ENCODE measurements around the gene INTS2.

DNA sequence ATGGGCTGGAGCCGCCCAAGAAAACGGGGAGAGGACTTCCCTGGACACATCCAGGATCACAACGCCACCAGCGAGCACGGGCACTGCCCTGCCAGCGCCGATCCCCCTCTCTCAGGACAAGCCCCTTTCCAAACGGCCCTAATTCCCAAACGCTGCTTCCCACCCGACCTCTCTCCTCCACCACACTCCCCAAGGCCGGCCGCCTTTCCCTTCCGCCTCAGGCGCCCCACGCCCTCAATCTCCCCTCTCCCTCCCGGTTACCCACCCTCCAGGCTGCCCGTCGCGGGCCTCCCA is 428 bp downstream of the USP32 start:
- PRO-cap = unidirectional peak, minus-strand start at position 242 of the sequence

- PRO-cap = no peak
Observed at GRCh38 chr17:60506311-60506762, 19.7 kb downstream of the APPBP2 start.

GRCh38 chr17:60599866-60600127 is 196 bp upstream of the PPM1D start:
- PRO-cap = bidirectional peak, plus-strand start at chr17:60600242, minus-strand start at chr17:60600009

- PRO-cap = no peak
Observed at GRCh38 chr17:60625835-60626034, 25.7 kb downstream of the PPM1D start.

- PRO-cap = no peak
Observed at GRCh38 chr17:60747408-60747983, 69.8 kb downstream of the BCAS3 start.

DNA sequence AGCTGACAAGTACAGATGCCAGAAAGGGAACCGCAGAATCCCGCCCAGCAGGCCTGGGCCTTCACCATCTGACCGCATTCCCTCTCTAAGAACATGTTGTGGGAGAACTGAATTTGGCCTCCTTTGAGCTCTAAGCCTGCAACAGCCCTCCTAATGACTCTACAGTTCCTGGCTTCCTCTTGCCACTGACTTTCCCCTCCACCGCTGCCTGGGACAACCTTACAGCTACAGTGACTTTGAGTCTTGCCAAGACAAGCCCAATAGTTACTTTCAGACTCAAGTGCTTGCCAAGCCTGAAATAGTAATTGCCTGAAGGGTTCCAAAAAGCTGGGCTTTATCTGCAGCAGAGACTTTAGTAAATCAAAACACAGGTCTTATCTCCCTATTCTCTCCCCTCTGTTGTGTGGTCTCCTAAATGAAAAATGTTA is 85.3 kb upstream of the TBX2 start:
- PRO-cap = no peak

DNA sequence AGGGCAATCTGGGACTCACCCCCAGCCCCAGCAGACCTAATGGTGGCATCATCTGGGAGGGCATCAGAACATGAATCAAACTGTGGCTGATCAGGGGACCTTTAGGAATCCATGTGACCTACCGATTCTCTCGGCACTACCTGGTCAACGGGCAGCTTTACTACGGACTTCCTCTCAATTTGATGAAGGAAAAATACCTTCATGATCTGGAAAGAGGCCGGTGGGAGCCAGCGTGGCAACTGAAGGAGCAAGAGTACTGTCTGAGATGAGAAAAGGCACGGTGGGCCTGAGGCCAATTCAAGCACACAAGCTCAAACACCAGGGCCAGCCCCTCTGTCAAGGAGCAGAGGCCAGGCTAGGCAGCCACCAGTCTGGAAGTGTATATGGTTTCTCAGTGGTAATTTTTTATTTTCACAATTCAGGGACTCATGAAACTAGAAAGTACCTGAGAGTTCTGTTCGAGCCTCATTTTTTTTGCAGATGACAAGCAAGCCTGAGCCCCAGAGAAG is 5.1 kb upstream of the TBX2 start:
- PRO-cap = no peak

DNA sequence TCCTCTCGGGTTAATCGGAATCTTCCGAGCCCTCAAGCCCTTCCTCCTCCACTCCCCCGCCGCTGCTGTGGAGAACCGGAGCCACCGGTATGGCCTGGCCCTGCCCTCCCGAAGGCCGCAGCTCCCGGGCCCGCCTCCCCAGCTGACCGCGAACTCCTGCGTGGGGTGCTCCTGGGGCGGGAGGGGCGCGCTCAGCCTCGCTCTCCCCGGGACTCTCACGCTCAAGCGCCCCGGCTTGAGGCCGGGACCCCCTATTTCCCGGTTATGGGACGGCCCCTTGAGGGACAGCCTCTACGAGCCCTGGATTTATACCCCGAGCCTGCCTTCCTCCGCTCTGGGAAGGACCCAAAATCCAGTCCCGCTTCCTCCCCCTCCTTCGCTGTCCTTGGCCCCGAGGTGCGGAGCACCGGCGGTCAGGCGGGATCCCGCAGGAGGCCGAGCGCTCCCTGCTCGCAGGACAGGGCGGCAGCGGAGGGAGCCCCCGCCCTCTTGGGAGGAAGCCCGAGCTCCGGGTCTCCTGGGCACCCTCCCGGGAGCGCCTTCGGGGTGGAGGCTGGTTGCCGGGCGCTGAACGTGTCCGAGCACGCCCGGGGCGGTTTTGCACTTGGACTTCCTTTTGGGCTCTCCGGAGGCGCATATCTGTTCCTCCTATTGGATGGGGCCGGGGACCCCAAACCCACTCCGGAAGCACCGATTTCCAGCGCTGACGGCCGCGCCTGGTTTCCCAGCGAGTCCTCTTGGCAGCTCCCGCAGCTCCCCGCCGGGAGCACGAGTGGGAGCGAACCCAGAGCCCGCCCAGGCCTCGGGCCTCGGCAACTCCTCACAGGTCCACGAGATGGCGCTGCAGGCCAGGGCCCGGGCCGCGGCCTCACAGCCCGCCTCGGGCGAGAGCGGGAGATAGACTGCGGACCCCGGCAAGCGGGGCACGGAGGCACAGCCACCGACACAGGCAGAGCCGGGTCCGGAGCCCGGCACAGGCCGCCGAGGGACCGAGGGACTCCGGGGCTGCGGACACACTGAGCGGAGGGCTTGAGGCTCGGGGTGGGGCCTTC is 12.4 kb downstream of the TBX2 start:
- PRO-cap = bidirectional peak, plus-strand start at position 896 of the sequence, minus-strand start at position 770 of the sequence

DNA sequence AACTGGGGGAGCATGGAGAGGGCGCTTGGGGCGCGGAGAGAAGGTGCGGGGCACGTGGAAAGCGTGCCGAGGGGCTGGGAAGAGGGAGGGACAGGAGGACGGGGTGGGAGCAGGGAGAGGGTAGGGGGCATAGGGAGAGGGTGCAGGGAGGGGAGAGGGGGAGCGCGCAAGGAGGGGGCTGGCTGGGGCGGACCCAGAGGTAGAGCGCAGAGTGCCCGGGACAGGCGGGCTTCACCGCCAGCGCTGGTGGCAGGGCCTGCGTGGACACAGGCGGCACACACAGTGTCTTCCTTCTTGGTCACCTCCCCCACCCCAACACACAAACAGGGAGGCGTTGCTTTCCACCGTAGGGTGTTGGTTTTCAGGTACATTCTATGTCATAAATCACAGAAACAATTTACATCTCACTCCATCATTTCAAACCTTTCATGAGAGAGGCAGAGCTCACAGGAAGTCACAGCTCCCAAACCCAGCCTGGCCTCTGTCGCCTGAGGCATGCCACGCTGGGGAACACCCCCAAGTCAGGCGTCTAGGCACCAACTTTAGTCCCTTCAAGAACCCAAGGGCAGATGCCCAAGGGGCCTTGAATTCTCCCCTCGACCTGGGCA is 10.3 kb downstream of the TBX4 start:
- PRO-cap = no peak

- PRO-cap = unidirectional peak, plus-strand start at chr17:61927283; bidirectional peak, plus-strand start at chr17:61927490, minus-strand start at chr17:61927424; unidirectional peak, minus-strand start at chr17:61927559; bidirectional peak, plus-strand start at chr17:61928097, minus-strand start at chr17:61927977
Observed at GRCh38 chr17:61927134-61928268, at the start of gene INTS2. TSS of gene INTS2 (minus strand) at chr17:61927982.

GRCh38 chr17:62064300-62064725 is 765 bp downstream of the MED13 start:
- PRO-cap = unidirectional peak, plus-strand start at chr17:62064381

- PRO-cap = no peak
Observed at GRCh38 chr17:62564684-62565185, 62.7 kb upstream of the MRC2 start.

DNA sequence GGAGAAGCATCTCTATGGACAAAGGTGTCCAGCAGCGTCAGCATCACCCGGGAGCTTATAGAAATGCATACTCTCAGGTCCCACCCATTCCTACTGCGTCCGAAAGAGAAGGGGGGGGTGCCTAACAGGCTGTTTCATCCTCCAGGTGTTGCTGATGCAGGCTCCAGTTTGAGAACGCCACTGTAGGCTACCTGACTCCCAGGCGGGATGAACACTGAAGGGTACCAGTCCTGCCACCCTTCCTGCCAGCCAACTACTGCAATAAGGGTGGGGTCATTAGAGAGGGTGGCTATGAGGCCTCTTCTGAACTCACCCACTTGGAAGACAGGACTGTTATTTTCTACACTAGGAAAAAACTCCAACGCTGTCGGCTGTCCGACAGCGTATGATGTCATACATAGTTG is 11.2 kb upstream of the MRC2 start:
- PRO-cap = no peak

- PRO-cap = no peak
Observed at GRCh38 chr17:62679716-62680373, 52.4 kb downstream of the MRC2 start.

DNA sequence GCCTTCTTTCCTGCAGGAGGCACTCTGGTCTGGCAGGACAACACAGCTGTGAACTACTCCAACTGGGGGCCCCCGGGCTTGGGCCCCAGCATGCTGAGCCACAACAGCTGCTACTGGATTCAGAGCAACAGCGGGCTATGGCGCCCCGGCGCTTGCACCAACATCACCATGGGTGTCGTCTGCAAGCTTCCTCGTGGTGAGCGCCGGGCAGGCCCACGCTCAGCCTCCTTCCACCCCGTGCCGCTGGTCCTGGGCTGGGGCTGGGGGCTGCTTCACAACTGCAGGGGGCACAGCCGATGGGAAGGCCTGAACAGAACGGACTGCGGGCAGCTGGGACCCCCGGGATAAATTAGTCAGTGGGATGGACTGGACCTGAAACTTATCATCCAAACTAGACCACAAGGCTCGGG is 63.5 kb downstream of the MRC2 start:
- PRO-cap = no peak

DNA sequence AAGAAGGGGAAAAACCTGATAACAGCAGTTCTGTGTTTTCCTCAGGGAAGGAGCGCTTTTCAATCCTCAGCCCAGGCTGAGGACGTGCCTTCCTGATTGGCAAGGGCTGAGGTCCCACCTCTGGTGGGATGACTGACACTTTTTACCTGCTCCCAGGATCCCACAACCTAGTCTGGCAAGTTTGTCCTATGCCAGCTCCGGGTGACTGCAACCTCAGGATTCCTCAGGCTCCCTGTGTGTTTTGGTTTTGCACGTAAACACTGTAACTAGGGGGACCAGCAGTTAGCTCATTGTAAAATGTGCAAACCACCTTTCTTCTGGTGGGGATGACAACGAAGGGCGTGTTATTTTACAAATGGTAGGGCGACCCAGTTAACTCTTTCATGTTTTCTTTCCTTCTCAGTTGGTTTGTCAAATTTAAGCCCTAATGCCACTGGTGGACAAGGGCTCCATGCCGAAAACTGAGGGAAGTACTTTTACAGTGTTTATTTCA is 7.5 kb downstream of the MARCHF10 start:
- PRO-cap = no peak

DNA sequence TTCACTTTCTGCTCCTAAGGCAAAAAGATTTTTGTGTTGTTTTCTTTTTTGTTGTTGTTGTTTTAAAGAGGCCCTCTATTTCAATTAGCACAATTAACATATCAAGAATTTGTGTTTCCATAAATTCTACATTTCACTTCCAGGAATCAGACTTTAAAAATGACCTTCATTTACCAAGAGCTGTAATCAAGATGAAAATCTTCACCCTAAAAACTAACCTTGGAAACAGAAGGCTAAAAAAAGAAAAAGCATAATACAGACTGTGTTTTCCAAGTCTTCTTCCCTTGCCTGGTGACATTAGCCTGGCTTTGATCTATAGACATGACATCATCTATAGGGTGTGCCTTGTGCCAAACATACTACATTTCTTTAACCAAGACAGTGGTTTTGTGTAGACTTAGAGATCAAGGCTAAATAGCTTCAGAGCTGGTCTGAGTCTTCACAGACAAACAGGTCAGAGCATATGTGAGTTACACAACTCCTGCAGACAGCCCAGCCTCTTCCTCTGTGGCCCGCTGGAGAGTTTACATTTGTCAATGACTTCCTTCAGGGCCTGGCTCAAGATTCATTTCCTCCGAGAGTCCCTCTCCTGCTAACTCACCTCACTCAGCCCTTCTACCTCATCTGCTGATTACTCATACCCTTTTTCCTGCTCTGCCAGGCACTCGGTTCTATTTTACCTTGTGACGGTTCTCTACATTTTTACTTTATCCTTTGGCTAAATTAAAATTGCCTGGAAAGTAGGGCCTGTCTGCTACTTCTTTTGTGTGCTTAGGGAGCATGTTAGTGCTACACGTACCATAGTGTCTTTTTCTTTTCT is 73.2 kb upstream of the TANC2 start:
- PRO-cap = no peak

DNA sequence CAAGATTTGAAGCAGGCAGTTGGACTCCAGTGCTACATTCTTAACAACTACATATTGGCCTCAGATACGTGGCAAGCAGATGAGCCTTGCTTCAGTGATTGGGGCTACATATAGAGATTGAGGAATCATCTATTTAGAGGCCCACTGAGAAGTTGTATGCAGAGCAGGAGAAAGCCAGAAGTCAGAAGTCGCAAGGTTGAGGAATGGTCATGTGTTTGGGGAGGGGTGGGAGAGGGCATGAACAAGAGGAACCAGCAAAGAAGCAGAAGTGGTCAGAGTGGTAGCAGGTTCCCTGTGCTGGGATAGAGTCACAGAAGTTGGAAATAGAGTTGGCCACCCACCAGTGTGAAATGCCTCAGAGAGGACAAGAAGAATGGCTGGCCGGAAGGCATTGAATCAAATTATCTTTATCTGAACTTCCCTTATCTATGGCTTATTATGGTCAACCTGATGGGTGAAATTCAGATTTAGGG is 19.4 kb downstream of the MAP3K3 start:
- PRO-cap = no peak

- PRO-cap = no peak
Observed at GRCh38 chr17:63665545-63666093, 34.3 kb downstream of the LIMD2 start.

- PRO-cap = unidirectional peak, minus-strand start at chr17:63675962
Observed at GRCh38 chr17:63675767-63676459, 24.0 kb downstream of the LIMD2 start.

Measured in bronchial lymph node (tissue), 1 donor.